ENCODE data around the gene MAPK1.

GRCh38 chr22:21624080-21624812 is 5.6 kb downstream of the YDJC start:
- PRO-cap, 3 experiments: no peak in any of the 3 experiments
- RAMPAGE, long total RNA: no peak
- RRBS, 2 experiments: no CpG with 5 or more reads among the region's 8 CpGs

- PRO-cap, 3 experiments: no peak in any of the 3 experiments
- RAMPAGE, long total RNA: no peak
- RRBS, 2 experiments: no CpG with 5 or more reads among the region's 7 CpGs
Measured at GRCh38 chr22:21626087-21626893, 3.5 kb downstream of the YDJC start.

- PRO-cap, 3 experiments: no peak in any of the 3 experiments
- RAMPAGE, long total RNA: no peak
- RRBS, 2 experiments: 56 to 58% methylated on average over 3 of the region's 26 CpGs
Measured at GRCh38 chr22:21698233-21699379, 32.8 kb downstream of the PPIL2 start.

- PRO-cap, 3 experiments: no peak in any of the 3 experiments
- RAMPAGE, long total RNA: no peak
- RRBS, 2 experiments: no CpG with 5 or more reads among the region's 16 CpGs
Measured at GRCh38 chr22:21754178-21754885, 18.7 kb upstream of the YPEL1 start.

DNA sequence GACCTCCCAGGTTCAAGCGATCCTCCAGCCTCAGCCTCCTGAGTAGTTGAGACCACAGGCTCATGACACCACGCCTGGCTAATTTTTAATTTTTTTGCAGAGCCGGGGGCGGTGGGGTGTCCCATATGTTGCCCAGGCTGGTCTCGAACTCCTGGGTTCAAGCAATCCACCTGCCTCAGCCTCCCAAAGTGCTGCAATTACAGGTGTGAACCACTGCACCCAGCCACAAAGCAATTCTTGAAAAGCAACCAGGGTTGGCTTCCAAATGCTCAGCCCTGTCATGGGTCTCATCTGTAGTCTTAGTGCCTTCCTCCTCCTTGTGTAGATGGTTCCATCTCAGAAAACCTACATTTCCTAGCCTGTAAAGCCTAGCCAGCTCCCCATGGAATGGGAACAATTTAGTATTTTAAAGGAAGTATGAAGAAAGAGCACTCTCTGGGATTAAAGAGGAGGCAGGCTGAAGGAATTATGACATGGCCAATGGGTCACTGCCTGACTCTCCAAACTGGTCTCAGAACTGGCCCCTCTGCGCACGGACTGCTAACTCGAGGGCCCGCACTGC is 20.9 kb upstream of the YPEL1 start:
- PRO-cap, 3 experiments: no peak in any of the 3 experiments
- RAMPAGE, long total RNA: no peak
- RRBS, 2 experiments: no CpG with 5 or more reads among the region's 9 CpGs

DNA sequence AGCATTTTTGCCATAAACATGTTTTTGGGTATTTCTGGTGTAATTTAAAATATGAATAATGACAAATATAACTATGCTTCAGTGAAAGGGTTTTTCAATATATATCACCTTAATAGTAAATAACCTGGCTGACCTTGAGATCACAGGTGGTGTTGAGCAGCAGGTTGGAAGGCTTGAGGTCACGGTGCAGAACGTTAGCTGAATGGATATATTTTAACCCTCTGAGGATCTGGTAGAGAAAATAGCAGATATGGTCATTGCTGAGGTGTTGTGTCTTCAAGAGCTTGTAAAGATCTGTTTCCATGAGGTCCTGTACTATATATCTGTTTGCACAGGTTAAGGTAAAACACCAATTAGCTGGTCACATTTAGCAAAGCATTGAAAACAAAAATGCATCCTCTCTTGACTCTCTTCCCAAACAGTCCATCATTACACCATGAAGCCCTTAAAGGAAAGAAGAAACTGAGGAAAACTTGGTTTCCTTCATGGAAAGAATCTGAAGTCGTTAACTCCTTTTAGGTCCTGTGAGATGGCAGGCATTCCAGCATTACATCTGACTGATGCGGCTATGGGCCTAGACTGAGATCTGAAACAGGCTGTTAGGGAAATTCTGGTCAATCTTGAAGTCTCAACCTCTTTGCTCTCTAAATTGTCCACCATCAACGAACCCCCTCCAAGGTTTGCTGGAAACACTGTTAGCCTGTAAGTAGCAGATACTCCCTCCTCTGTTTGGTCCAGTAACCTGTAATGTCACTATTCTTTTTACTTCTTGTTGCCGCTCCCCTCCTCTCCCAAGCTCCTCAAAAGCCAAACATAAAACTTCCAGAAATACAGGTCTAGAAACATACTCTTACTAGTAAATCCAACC is 61.5 kb downstream of the MAPK1 start:
- PRO-cap, 3 experiments: no peak in any of the 3 experiments
- RAMPAGE, long total RNA: no peak
- RRBS, 2 experiments: no CpG with 5 or more reads among the region's 6 CpGs

DNA sequence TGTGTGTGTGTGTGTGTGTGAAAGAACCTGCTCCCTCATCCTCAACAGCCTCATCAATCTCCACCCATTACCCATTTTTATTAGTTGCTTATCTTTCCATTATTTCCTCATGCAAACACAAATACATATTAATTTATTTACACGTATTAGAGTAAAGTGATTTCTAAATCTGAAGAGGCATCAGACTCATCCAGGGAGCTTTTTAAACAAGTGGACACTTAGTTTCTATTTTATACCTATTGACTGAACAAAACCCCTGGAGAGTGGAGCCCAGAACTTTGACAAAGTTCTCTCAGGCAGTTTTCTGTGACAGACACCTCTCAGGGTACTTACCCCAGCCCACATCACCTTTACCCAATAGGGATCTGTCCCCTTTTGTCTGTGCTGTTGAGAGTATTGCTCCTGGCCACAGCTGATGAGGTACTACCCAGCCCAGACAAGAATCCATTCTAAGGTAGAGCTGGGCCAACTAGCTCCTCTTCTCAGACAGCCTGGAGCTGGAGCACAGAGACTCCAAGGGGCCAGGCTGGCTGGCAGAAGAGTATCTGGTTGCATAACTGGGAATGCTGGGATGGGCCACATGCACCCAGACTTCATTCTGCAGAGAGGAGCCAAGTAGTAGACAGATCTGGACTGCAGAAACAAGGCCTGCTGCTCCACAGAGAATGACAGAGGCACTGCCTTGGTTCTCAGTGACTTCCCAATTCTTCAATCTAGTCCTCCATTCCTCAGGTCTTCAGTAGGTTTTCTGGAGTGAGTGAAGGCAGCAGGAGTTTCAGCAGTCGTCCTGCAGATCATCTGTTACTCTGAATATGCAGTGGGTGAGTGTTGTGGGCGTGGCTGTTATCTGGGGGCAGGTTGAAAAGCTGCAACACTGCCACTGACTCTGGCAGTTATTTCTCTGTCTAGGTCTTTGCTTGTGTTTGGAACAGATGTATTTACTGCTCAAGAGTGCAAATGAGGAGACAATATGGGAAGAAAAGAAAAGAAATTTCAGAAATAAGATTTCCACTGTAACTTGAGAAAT is 35.2 kb downstream of the MAPK1 start:
- PRO-cap, 3 experiments: no peak in any of the 3 experiments
- RAMPAGE, long total RNA: no peak
- RRBS, 2 experiments: no CpG with 5 or more reads among the region's 3 CpGs

- PRO-cap, 3 experiments: no peak in any of the 3 experiments
- RAMPAGE, long total RNA: no peak
- RRBS, 2 experiments: no CpG with 5 or more reads among the region's 10 CpGs
Measured at GRCh38 chr22:21836205-21836643, 31.2 kb downstream of the MAPK1 start.

DNA sequence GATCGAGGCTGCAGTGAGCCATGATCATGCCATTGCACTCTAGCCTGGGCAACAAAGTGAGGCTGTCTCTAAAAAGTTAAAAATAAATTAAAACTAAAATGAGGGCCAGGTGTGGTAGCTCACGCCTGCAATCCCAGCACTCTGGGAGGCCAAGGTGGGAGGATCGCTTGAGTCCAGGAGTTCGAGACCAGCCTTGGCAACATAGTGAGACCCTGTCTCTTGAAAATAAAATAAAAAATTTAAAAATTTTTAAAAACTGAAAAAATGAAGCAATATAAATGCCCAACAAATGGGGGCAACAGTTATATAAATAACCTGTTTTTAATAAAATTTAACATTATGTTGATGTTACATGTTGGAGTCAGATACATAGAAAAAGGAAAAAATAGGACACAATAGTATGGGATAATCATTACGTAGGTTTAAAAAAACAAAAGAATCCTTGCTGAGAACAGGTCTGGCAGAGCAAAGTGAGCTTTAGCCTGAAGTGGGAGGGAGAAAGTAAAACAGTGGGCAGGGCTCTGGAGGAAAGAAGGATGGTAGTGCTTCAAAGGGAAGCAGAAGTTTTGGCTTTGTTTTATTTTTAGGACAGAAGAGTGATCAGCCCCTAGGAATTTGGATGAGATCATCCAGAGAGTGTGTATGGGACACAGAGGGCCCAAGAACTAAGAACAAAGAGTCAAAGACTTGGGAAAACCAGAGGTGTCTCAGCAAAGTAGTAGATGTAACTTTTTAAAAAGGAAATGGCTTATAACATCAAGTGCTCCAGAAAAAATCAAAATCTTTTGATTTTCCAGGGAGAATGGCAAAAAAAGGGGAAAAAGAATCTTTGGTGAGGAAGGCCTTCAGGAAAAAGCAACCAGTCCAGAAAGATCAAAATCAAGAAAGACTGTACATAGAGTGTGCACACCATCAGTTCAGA is 30.4 kb downstream of the MAPK1 start:
- PRO-cap, 3 experiments: no peak in any of the 3 experiments
- RAMPAGE, long total RNA: no peak
- RRBS, 2 experiments: no CpG with 5 or more reads among the region's 5 CpGs

GRCh38 chr22:21848123-21848964 is 19.1 kb downstream of the MAPK1 start:
- PRO-cap, 3 experiments: no peak in any of the 3 experiments
- RAMPAGE, long total RNA: no peak
- RRBS, 2 experiments: no CpG with 5 or more reads among the region's 8 CpGs

DNA sequence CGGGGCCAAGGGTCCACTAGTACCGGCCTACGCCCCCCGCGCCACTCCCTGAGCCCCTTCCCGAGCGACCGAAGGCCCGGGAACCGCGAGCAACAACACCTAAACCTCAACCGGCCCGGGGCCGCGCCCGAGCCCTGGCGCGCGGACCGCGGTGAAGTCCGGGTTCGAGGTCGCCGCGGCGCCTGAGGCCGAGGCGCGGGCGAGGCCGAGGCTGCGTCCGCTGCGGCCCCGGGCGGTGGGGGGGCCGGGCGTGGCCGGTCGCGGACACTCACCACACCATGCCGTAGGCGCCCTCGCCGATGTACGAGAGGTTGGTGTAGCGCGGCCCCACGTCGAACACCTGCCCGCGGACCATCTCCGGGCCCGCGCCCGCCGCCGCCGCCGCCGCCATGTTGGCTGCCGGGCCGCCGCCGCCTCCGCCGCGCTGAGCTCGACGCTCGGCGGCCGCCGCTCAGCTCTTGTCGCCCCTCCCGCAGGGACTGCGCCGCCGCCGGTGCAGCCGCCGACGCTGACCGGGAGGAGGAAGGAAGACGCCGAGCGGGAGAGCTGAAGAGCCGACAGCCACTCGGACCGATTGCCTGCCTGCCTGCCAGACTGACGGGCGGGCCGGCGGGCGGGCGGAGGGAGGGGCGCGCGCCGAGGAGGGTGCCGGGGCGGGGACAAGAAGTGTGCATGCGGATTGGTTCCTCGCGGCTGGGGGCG is at the start of gene MAPK1:
TSS of gene MAPK1 (minus strand) at position 596 of the 702 bp plus-strand sequence.
- PRO-cap, 3 experiments: peak in 3 of 3 experiments; most common minus-strand start position 596 of the sequence (in 2)
- RAMPAGE, long total RNA: no peak
- RRBS, 2 experiments: 2% methylated on average over 84 of the region's 107 CpGs

GRCh38 chr22:21937389-21937723 is 15.3 kb downstream of the PPM1F start:
- PRO-cap, 3 experiments: no peak in any of the 3 experiments
- RAMPAGE, long total RNA: no peak
- RRBS, 2 experiments: no CpG with 5 or more reads among the region's 8 CpGs

DNA sequence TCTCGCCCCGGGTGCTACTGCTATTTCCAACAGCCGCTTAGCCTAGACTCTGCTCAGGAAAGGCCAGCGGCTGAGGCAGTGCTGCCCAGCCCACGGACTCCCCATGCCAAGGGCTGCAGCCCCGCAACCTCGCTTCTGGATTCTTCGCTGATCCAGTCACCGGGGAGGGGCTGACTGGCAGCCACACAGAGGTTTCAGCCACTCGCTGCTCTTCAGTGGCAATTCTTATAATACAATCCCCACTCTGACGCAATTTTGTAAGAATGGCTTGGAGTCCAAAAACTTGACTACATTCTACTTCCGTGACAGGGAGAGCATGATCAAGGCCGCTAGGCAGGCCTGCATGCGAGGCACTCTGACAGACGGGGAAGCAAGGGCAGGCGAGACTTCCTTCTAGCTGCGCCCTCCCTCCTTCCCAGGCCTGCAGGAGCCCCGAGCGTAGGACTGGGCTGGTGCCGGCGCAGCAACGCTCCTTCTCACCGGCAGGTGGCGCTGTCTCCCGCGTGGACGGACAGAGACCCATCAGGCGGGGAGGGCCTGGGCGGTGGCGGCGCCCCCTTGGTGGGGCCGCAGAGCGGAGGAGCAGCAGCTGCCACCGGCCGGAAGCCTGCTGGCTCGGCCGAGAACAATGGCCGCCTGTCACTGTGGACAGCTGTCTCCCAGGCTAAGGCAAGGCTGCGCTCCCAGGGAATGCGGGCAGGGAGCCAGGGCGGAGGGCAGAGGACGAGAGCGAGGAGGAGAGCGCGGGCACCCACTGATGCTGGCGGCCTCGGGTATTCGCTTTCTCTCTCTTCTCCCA is 14.7 kb downstream of the PPM1F start:
- PRO-cap, 3 experiments: peak in 3 of 3 experiments; most common plus-strand start position 522 of the sequence (in 2); most common minus-strand start position 146 of the sequence (in 1)
- RAMPAGE, long total RNA: start-site peak on the plus strand centred at position 553 of the sequence, 39 bp wide, 18 and 7 reads in 2 replicates
- RRBS, 2 experiments: 1 to 2% methylated on average over 8 of the region's 48 CpGs

DNA sequence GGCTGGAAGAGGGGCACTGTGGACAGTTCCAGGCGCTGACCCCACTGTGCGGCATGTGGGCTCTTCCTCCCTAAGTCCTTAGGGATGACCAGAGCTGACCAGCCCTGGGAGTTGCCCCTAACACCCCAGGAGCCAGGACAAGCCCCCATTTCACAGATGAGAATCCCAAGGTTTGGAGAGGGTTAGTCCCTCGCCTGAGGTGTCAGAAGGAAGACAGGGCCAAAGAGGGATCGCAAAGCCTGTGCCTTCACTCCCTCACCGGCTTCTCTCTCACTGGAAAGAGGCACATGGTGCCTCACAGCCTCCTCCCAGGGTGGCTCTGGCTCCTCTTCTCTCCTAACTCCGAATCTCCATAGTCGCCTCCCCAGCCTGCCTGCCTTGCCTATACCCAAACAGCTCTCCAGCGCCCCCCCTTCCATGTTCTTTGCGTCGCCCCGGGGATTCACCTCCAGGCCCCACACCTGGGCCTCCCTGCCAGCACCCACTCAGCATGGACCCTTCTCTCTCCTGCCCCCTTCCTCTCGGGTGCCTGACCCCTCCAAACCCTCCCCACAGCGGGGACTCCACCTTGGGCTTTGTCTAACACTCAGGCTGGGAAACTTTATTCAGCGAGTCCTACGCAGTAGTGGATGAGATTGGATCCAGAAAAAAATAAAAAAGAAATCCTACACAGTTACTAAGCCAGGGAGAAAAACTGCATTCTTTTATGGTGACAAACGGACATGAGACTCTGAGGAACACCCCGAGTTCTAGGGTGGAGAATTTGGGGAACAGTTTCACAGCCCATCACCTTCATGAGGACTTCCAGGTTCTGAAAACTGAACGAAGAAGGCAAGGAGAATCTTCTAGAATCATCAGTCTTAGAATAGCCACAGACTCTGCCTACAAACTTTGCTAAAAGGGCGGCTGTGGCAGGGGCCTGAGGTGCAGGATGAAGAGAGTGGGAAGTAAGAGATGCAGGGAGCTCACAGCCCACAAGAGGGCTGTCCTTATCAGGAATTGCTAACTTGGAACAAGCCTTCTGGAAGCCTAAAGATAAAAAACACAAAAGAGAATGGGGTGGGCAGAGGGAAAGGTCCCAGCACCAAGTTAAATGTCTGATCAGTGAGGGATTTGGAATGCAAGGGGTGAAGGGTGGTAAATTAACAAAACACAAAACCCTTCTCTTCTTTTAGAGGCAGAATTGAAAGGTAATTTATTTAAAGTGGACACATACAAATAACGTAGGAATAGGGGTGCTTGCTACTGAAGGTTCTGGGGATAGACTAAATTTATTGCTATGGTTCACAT is 5.4 kb downstream of the PPM1F start:
- PRO-cap, 3 experiments: no peak in any of the 3 experiments
- RAMPAGE, long total RNA: no peak
- RRBS, 2 experiments: 80% methylated on average over 1 of the region's 20 CpGs; no CpG with 5 or more reads in 1 of the 2 experiments

DNA sequence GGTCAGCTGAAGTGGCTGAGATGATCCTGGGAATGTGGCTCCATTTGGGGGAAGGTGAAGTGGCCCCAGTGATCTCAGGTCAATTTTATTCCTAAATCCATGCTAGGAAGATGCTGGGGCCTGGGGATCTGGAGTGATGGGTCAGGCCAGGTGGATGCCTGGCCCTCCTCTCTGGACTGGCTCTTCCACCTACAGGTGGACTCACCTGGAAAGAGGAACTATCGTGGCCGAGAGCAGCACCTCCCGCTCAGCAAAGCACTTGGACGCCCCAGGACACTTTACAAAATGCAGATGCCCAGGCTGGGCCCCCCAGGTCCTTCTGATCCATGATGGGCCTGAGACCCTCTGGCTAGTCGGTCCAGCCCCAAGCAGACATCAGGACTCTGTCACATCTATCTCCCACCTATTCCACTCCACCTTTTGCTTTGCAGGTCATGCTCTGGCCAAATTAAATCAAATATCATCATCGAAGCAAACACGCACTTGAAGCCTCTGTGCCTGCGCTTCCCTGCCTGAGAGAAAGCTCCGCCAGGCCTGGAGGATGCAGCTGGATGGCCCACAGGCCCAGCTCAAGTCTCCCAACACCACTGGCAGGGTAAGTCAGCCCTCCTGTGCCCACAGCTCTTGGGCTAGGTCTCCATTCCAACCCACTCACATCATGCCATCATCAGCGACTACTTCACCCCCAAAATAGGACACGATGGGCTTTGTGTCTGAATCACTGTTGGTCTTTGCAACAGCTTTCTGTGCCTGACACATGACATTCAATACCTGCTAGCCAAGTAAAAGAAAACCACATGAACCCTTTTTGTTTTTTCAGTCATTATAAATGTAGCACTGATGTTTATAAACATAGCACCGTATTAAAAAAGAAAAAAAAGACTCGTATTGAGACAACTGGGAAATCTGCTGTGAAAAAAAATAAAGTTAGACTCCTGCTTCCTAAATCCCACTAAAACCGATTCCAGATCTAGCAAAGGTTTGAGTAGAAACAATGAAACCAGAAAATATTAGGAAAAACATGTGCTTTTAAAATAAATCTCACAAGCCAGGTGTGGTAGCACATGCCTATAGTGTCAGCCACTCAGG is 6.3 kb downstream of the TOP3B start:
- PRO-cap, 3 experiments: no peak in any of the 3 experiments
- RAMPAGE, long total RNA: no peak
- RRBS, 2 experiments: no CpG with 5 or more reads among the region's 14 CpGs

DNA sequence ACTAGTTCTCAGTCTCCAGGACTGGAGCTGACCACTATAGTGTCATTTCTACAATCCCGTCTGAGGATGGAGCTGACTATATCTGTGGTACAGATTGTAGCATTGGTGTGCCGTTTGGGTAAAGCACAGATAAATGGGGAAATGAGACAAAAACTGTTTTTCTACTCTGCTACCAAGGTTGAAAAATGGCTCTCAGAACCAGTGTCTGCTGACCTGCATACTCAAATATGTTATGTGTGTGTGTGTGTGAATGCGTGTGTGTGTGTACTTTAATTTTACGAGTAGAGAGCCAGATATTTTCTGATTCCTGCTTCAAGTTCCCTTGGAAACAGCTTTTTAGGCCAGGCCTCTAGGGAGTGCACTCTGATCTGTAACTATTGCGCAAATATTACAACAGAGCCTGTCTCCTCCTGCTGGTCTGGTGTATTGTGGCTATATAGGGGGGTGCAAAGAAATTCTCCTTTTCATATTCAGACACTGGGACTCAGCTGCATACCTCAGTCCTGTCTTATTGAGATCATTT is 78.9 kb upstream of the TOP3B start:
- PRO-cap, 3 experiments: no peak in any of the 3 experiments
- RAMPAGE, long total RNA: no peak
- RRBS, 2 experiments: no CpG with 5 or more reads among the region's 5 CpGs

GRCh38 chr22:22123818-22124205 is 120.8 kb upstream of the VPREB1 start:
- PRO-cap, 3 experiments: no peak in any of the 3 experiments
- RAMPAGE, long total RNA: no peak
- RRBS, 2 experiments: no CpG with 5 or more reads among the region's 12 CpGs

DNA sequence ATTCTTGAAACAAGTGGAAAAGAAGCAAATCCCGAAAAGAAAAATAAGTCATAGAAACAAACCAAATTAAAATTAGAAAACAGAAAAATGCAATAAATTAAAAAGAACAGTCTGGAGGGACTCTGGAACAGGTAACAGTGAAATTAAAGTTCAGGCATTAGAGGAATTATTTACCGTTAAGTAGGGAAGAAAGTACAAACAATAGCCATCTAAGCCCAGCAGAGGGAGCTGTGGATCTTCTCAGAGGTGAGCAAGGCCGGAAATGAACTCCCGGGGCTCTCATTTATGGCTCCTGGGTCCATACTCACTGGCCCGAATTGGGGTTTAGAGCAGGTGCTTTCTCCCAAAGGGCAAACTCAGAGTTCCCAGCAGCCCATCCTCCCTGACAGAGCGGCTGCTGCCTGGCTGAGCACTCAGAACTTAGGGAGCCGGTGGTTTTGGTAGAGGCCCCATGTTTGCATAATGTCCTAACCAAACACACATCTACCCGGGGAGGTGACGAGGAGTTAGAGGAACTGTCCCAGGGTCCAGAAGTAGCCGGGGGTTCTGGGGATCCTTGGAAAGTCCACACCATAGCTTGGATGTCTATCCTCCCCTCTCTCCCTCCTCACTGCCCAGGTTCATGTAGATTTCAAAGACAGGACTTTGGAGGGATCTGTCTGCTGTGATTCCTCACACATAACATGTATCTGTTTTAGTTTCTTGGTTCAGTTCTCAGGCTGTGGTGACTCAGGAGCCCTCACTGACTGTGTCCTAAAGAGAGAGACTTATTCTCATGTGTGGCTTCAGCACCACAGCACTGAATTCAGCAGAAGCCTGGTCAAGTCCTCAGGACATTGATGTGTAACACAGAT is 87.7 kb upstream of the VPREB1 start:
- PRO-cap, 3 experiments: no peak in any of the 3 experiments
- RAMPAGE, long total RNA: no peak
- RRBS, 2 experiments: 71 to 82% methylated on average over 2 to 3 of the region's 10 CpGs

DNA sequence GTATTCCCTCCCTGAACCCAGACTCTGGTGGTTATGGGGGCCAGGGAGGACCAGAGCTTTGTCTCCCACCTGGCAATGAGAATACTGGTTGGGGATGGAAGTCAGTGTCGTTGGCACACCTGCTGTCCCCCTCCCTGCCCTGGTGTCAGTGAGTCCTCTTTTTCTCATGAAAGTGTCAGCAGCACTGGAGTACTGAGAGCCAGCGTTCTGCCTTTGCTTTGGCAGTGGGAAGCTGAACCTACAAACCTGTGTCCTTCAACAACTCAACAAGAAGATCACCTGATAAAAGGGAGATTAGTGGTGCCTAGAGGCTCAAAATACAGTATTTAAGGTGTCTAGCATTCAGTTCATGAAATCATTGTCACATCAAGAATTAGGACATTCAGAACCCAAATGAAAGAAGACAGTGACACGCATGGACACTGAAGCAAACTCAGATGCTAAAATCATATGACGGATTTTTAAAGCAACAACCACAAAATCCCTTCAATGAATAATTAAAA is 77.5 kb upstream of the VPREB1 start:
- PRO-cap, 3 experiments: no peak in any of the 3 experiments
- RAMPAGE, long total RNA: no peak
- RRBS, 2 experiments: no CpG with 5 or more reads among the region's 4 CpGs

DNA sequence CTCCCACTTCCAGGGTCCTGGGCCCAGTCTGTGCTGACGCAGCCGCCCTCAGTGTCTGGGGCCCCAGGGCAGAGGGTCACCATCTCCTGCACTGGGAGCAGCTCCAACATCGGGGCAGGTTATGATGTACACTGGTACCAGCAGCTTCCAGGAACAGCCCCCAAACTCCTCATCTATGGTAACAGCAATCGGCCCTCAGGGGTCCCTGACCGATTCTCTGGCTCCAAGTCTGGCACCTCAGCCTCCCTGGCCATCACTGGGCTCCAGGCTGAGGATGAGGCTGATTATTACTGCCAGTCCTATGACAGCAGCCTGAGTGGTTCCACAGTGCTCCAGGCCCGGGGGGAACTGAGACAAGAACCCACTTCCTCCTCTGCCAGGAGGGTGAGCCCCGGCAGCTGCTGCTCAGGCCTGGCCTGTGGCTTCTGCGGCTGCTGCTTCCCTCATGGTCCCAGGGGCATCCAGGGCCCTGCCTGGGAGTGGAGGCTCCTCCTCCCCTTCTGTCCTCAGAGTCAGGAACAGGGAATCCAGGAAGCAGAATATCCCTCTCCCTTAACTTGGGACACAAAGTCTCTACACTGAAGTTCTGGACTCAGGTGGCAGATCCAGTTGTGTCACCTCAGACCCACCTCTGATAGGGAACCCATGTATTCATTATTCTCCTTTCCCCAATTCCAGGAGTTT is 98.4 kb downstream of the ZNF280B start:
- PRO-cap, 3 experiments: no peak in any of the 3 experiments
- RAMPAGE, long total RNA: no peak
- RRBS, 2 experiments: 7 to 13% methylated on average over 1 of the region's 8 CpGs

All from skeletal muscle tissue (tissue), 7 donors.